ENCODE measurements around a stretch of chr10.

- PRO-cap = no peak
- RAMPAGE, long total RNA, 2 experiments = start-site peak on the minus strand in 2 of 2 experiments, at chr10:63438287-63439347 at its widest, 5 to 7 reads per replicate
These were observed 27.2 kb downstream of the JMJD1C start for GRCh38 chr10:63438217-63439329.

- PRO-cap = no peak
- RAMPAGE, long total RNA, 2 experiments = no peak in any of the 2 experiments
These were observed 1.3 kb downstream of the JMJD1C start for GRCh38 chr10:63464528-63464774.

DNA sequence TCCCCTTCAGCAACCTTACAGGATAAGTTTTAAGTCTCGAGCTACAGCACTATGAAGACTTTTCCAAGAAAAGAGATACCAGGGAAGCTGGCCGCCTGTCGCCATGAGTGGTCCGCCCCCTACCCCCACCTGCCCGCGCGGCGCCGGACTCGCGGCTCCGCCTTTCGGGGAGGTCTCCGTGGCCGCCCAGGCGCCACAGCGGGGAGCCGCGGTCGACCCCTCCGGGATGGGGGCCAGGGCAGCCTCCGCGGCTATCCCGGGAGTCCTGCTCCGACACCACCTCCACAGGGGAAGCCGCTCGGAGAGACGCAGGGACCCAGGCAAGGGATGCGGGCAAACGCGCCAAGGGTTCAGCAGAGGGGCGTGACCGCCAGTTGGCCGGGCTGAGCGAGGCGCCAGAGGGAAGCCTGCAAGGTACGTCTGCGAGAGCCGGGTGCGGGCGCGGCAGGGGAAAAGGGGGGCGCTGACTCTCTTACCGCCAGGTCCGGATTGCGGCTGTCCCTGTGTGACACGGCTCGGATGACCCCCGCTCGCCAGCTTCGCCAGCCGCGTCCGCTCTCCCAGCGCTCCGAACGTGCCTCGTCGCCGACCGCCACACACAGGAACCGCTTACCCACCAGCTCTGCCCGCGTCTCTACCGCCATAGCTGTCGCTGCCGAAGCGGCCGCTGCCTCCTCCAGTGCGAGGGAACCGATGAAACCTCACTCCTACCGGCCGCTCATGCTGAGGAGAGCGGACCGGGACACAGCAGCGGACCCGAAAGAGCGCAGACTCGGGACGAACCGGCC lies 564 bp downstream of the JMJD1C start:
- PRO-cap = bidirectional peak, plus-strand start at position 417 of the sequence, minus-strand start at position 576 of the sequence; bidirectional peak, plus-strand start at position 726 of the sequence, minus-strand start at position 702 of the sequence
- RAMPAGE, long total RNA, 2 experiments = no peak in any of the 2 experiments

DNA sequence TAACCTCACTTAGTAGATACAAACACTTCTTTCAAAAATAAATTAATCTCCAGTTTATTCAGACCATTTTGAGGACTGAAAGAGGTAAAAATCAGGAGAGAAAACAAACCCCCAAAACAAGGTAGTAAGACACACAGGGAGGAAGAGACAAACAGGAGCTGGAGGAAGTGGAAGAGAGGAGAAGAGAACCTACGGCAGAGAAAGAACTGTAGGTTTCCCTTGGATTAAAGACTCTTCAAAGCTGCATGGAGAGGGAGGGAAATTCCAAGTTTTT lies 15.8 kb upstream of the JMJD1C start:
- PRO-cap = no peak
- RAMPAGE, long total RNA, 2 experiments = no peak in any of the 2 experiments

GRCh38 chr10:63670179-63670765 lies 149.1 kb downstream of the REEP3 start:
- PRO-cap = no peak
- RAMPAGE, long total RNA, 2 experiments = no peak in any of the 2 experiments

GRCh38 chr10:63702958-63703528 lies 181.8 kb downstream of the REEP3 start:
- PRO-cap = unidirectional peak, minus-strand start at chr10:63703222
- RAMPAGE, long total RNA, 2 experiments = no peak in any of the 2 experiments

- PRO-cap = bidirectional peak, plus-strand start at chr10:63712439, minus-strand start at chr10:63712408; bidirectional peak, plus-strand start at chr10:63712572, minus-strand start at chr10:63712593
- RAMPAGE, long total RNA, 2 experiments = no peak in any of the 2 experiments
These were observed 191.1 kb downstream of the REEP3 start for GRCh38 chr10:63712257-63712672.

GRCh38 chr10:63799236-63799629 lies 278.0 kb downstream of the REEP3 start:
- PRO-cap = unidirectional peak, minus-strand start at chr10:63799380
- RAMPAGE, long total RNA, 2 experiments = no peak in any of the 2 experiments

DNA sequence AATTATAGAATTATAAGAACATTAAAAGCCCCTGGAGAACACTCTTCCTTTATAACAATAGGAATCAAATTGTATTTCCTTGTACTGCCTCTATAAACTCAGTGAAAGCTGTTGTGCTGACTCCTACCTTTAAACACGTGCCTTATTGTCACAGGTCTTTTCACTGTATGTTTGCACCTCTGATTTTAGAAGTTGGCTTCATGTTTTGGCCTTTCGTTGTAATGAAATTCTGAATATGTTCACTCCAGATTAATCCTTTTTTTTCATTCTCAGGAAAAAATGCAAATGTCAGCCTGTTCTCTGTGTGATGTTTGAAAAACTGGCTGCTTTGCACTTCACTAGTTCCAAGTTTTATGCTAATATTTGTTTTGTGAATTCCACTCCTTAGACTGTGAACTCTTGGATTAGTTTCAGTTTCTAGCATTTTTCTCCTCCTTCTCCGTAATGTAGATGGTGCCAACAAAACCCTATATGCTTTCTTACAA lies 1512.1 kb downstream of the REEP3 start:
- PRO-cap = no peak
- RAMPAGE, long total RNA, 2 experiments = no peak in any of the 2 experiments

- PRO-cap = no peak
- RAMPAGE, long total RNA, 2 experiments = no peak in any of the 2 experiments
These were observed 603.5 kb upstream of the LRRTM3 start for GRCh38 chr10:66322090-66322958.

- PRO-cap = no peak
- RAMPAGE, long total RNA, 2 experiments = no peak in any of the 2 experiments
These were observed 49.5 kb downstream of the DNAJC12 start for GRCh38 chr10:67788391-67788973.

DNA sequence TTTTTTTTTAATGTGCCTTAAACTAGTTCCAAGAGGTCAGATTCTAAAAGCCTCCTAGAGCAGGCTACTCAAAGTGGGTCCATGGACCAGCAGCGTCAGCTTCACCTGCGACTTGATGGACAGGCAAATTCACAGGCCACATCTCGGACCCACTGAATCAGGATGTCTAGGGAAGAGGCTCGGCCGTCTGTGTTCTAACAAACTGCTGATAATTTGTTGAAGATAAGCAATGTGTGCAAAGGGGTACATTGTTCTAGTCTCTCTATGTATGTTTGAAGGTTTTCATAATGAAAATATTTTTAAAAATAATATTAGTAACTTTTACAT lies 19.7 kb downstream of the MYPN start:
- PRO-cap = no peak
- RAMPAGE, long total RNA, 2 experiments = no peak in any of the 2 experiments

DNA sequence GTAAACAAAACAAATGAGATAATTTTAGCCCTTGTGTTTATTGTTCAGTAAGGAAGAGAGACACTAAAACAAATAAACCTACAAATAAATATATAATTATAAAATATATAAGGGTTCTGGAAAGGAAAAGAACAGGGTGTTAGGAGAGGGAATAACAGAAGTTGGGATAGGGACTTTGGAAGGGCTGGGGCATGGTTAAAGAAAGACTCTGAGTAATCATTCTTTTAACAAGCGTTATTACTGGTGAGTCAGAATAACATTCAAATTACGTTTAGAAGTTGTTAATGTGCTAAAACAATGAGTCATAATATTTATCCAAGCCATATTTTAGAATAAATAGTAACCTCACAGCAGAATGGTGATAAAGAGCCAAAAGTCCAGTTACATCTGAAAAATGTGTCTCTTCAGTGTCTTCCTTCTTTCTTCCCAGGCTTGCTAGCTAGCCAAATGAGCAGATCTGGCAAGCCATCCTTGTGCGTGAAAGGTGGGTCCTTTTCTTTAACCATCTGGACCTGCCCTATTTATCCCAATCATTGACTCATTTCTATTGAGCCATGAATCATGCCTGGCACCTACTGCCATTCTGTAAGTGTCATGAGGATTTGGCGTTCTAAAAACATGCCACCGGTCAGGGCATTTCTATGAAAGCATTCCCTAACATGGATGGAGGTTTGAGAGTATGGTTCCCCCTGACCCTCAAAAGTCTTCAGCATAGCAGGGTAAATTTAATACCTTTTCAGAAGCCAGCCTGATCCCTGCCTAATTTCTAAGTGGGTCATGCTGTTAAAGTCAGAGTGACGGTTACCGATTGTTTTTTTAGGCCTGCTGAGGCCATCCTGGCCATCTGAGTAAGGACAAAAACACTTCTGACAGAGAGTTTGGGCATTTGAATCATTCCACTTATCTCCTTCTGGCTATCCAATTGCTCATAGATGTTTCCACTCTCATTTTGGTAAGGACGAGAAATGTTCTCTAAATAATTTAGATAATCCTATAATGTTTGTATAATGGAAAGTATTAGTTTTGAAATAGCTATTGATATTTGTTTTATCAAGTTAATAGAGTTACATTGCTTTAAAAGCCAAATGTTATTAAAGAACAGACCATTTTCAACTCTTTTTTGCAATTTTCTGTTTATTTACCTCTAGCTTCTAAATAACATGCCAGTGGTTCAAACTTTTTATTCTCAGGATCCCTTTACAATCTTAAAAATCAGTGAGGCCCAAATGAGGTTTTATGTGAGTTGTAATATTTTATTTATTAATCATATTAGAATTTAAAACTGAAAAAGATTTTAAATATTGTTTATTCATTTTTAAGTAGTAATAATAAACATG lies 27.0 kb downstream of the MYPN start:
- PRO-cap = no peak
- RAMPAGE, long total RNA, 2 experiments = no peak in any of the 2 experiments

GRCh38 chr10:68340541-68341403 lies 8.0 kb upstream of the PBLD start:
- PRO-cap = no peak
- RAMPAGE, long total RNA, 2 experiments = no peak in any of the 2 experiments

DNA sequence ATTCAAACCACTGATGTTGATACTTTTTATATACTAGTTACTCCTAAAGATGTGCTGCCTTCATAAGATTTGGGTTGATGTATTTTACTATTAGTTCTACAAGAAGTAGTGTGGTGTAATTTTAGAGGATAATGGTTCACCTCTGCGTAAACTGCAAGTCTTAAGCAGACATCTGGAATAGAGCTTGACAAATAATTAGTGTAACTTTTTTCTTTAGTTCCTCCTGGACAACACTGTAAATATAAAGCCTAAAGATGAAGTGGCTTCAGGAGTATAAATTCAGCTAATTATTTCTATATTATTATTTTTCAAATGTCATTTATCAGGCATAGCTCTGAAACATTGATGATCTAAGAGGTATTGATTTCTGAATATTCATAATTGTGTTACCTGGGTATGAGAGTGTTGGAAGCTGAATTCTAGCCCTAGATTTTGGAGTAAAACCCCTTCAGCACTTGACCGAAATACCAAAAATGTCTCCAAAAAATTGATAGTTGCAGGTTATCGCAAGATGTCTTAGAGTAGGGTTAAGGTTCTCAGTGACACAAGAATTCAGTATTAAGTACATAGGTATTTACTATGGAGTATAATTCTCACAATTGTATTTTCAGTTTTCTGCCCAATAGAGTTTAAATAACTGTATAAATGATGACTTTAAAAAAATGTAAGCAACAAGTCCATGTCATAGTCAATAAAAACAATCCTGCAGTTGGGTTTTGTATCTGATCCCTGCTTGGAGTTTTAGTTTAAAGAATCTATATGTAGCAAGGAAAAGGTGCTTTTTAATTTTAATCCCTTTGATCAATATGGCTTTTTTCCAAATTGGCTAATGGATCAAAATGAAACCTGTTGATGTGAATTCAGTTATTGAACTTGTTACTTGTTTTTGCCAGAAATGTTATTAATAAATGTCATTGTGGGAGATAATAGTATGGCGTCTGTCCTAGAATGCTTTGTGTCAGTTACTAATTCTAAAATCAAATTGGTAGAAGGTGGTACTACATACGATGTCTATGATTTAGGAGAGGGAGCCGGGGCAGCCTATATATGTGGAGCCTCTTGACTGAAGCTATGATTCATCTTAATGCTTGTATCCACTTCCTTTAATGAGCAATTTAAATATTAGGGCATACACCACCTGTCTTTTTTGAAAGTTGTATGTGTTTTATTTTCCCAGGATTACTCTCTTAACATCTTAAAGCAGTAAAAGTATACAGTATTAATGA lies 9.9 kb upstream of the PBLD start:
- PRO-cap = no peak
- RAMPAGE, long total RNA, 2 experiments = no peak in any of the 2 experiments

DNA sequence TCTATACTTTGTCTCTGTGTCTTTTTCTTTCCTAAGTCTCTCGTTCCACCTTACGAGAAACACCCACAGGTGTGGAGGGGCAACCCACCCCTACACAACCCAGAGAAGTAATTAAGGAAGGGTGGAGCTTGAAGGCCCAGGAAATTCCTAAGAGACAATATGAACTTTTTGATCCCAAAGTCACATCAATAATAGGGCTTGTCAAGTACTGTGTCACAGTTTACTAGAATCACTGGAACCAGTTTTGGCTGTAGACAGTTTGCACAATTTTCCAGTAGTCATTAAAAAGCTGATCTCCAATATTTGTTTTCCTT lies 824 bp downstream of the SLC25A16 start:
- PRO-cap = no peak
- RAMPAGE, long total RNA, 2 experiments = no peak in any of the 2 experiments

GRCh38 chr10:68989470-68989827 lies 846 bp downstream of the KIFBP start:
- PRO-cap = no peak
- RAMPAGE, long total RNA, 2 experiments = no peak in any of the 2 experiments

DNA sequence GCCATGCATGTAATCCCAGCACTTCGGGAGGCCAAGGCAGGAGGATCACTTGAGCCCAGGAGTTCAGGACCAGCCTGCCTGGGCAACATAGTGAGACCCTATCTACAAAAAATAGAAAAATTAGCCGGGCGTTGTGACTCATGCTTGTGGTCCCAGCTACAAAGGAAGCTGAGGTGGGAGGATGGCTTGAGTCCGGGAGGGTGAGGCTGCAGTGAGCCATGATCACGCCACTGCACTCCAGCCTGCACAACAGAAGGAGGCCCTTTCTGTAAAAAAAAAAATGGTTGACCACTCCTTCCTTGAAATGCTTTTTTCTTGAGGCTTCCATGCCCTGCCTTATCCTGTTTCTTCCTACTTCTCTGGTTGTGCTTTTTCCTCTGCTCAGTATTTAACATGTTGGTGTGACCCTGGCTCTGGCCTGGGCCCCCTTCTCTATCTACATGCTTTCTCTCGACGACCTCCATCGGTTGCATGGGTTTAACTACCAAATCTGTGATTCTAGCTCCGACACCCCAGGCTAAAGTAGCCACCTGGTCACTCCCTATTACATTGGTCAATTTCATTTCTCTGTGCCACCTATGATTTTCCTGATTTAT lies 14.0 kb downstream of the SRGN start:
- PRO-cap = no peak
- RAMPAGE, long total RNA, 2 experiments = no peak in any of the 2 experiments

DNA sequence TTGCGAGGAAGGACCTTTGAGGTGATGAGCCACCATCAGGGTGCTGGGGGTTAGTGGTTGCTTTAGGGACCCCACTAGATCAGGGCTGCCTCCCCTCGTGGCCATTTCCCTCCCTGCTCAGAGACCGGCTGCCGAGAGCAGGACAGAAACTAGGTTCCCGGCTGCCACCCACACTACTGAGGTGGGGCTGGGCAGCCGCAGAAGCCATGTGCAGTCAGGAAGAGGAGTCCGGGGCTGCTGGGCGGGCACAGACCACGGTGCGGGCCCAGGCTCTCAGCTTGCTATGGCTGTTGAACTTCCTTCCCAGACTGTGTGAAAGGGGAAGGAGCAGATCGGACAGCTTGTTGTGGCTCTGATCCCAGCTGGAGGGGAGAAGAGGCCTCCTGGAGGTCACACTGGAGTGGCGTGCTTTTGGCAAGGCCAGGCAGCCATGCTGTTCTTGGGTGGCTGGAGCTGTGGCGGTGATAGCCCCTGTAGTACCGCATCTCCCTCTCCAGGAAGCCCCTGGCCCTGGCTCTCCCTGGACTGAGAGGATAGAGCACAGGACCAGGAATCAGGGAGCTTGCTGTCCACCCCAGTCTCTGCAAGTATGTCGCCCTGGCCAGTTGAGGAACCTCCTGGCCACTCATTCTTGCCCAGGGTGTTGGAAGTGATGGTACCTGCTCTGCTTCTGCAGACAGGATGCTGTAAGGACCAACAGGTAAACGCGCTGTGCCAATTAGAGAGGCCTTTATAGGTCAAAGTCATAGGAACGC lies 16.5 kb downstream of the HK1 start:
- PRO-cap = no peak
- RAMPAGE, long total RNA, 2 experiments = no peak in any of the 2 experiments

GRCh38 chr10:69344539-69345043 lies 25.9 kb downstream of the HK1 start:
- PRO-cap = no peak
- RAMPAGE, long total RNA, 2 experiments = no peak in any of the 2 experiments

Data from body of pancreas (tissue), 2 donors.